Choroid plexus epithelial cell (primary cell): ENCODE measurements around a stretch of chr11.

GRCh38 chr11:8693300-8694189 lies 11.0 kb downstream of the RPL27A start:
- RRBS: no CpG with 5 or more reads among the region's 11 CpGs

DNA sequence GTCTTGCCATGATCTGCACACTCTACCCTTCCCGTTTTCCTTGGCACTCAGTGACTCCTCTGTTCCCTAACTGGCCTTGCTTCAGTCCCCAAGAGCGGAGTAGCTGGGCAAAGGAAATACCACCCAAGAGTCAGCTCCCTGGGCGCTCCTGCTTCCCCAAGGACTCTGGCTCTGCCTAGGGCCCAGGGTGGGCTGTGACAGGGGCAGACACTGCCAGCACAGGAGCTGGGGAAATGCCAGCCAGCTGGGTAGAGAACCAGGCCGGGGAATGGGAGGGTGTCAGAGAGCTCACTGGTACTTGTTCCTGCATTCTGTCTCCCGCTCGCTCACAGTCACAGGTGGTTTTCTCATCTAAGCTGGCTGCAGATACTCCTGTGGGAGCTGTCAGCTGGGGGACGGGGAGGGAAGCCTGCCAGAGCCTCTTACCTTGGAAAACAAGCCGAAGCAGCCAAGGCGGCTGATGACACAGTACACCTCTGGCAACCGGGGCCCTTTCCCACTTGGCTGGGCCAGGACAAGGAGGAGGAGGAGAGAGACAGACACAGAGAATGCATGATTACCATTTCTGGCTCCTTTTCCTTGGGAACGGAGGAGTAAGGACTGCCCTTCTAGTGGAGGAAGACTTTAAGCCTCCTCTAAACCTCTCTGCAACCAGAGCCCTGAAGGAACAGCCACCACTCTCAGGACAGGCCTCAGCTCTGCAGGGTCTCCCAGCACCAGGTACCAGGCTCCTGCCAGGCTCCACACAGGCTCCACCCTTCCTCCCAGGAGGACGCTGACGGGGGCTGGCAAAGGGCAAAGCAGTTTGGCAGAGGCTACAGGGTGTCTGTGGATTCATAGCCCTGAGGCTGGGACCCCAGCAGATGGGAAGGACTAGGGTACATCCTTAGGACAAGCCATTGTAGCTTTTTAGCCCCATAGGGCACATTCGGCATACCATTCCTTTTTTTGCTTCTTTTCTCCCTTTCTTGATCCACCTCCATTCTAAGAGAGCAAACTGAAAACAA lies 25.1 kb downstream of the RPL27A start:
- RRBS: no CpG with 5 or more reads among the region's 14 CpGs

DNA sequence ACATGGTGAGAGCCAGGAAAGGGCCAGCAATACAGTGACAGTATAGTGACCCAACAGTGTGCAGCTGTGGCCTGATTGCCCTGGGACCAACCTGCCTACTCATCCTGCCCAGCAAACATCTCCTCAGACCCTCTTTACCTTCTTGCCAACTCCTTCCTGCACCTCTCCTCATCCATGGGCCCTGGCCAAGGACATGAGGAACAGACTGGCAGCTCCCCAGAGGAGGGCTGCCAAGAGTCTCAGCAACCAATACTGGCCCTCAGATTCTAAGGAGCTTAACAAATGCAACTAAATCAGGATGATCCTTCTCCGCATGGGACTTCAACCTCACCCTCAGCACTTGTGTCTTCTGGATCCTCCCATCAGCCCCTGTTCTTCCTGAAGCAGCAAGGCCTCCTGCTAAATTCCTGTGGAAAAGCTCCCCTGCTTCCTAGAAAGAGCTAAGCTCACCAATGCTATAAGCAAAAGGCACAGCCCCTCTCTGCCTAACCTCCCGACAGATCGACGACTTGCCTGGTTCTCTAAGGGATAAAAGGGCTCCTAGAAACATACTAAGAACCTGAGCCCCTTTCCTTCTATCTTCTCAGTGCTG lies 50.7 kb downstream of the DENND2B start:
- RRBS: no CpG with 5 or more reads among the region's 4 CpGs

- RRBS: no CpG with 5 or more reads among the region's 7 CpGs
Observed at GRCh38 chr11:9051303-9051707, 40.1 kb downstream of the SCUBE2 start.

- RRBS: no CpG with 5 or more reads among the region's 5 CpGs
Observed at GRCh38 chr11:9313593-9313969, 812 bp downstream of the TMEM41B start.

- RRBS: no CpG with 5 or more reads among the region's 7 CpGs
Observed at GRCh38 chr11:9422365-9423272, 38.2 kb downstream of the IPO7 start.

GRCh38 chr11:9576444-9576834 lies 3.0 kb downstream of the WEE1 start:
- RRBS: no CpG with 5 or more reads among the region's 5 CpGs

DNA sequence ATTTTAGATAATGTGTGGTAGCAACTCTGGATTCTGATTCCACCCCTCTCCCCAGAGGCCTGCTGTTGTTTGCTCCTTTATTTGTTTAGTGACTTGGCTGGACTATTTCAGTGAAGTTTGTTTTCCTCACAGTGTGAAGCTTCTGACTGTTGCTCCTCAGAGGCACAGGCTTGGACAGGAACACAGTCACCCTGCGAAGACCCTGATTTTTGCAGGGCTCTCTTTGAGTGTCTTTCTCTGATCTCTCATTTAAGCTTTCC lies 72.5 kb downstream of the SWAP70 start:
- RRBS: no CpG with 5 or more reads among the region's 1 CpG

DNA sequence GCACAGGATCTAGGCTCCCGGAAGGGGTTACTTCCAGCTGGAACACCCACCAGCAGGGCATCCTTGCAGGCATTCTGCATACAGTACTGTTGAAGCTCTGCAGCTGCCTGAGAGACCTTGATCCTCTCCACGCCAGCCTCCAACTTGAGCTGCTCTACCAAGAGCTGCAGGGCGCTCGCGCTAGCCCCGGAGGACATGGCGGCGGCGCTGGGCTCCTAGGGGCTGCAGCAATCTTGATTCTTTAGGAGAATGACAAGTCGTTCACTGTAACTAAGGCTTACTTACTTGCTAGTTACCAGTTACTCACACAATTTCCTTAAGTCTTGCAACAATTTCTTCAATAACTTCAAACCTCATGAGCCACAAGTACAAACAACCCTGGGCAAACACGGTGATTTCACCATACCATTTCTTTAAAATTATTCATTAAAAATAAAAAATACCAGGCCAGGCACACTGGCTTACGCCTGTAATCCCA lies 21.9 kb downstream of the SBF2 start:
- RRBS: no CpG with 5 or more reads among the region's 12 CpGs

- RRBS: no CpG with 5 or more reads among the region's 16 CpGs
Observed at GRCh38 chr11:10288754-10289429, 5.1 kb downstream of the SBF2 start.

GRCh38 chr11:10295146-10296005 lies 1.4 kb upstream of the SBF2 start:
- RRBS: no CpG with 5 or more reads among the region's 9 CpGs

DNA sequence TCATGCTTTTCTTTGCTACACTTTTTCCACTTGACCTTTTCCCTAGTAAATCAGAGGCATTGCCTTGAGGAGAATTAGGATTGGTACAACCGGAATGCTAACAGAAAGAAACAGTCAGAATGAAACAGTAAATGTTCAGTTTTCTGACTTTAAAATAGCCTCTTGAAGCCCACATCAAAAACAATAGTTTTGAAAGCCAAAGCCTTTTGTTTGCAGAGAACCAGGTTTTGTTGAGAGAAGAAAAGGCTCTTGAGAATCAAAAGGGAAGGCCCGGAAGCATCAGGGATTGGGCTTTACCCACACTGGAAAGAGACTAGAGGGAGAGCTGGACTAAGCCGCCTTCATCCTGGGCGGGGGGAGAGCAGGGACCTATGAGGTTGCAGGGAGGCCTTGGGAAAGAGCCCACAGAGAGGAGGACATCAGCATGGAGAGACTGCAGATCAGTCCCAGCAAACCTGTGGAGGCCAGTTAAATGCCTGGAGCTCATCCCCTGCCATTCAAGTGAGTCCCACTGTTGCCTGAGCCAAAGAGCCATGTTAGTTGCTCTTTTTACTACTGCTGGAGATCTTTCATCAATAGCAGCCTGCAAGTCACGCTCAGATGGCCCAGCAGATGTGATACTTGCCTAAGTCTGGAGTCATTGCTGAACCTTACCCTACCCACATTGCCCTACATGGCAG lies 12.5 kb downstream of the ADM start:
- RRBS: no CpG with 5 or more reads among the region's 5 CpGs

- RRBS: no CpG with 5 or more reads among the region's 8 CpGs
Observed at GRCh38 chr11:10385600-10386171, 69.4 kb upstream of the AMPD3 start.

- RRBS: no CpG with 5 or more reads among the region's 7 CpGs
Observed at GRCh38 chr11:10497963-10498370, 42.9 kb downstream of the AMPD3 start.

DNA sequence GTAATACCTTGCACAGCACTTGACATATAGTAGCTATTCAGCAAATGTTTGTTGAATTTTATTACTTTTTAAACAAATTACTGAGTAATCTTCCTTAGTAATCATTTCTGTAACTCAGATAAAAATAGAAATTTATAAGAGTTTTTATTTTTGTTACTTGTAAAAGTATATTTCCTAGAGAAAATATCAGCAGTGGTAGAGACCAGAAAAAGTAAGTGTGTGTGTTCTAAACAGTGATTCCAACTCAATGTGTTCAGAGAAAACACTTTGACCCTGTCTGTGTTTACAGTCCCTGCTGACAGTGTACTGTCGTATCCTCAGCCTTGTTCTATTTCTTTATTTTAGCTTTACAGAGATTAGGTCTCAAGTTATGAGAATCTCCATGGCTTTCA lies 10.3 kb downstream of the LYVE1 start:
- RRBS: no CpG with 5 or more reads among the region's 1 CpG

DNA sequence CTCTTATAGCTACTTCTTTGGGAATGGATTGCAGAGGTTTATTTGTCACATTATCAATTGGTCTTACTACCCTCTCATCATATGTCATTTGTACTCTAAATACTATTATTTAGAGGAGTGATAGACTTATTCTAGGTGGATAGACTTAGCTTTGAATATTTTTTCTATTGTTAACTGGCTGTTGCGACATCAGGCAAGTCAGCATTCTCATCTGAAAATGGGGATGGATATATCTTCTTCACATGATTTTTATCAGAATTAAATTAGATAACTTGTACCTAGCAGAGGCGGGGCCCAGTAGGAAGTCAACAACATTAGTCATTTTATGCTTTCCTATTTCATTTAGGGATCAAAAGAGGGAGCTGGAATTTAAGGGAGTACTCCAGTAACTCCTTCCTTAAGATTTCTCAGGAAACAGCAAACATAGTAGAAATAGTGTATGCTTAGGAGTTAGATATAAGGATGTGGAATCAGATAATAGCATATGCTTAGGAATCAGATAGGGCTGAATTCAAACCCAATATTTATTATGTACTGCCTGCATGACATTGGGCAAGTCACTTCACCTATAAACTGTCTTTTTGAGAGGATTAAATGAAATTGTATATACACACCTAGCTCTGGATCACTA lies 1.8 kb downstream of the LYVE1 start:
- RRBS: no CpG with 5 or more reads among the region's 2 CpGs

DNA sequence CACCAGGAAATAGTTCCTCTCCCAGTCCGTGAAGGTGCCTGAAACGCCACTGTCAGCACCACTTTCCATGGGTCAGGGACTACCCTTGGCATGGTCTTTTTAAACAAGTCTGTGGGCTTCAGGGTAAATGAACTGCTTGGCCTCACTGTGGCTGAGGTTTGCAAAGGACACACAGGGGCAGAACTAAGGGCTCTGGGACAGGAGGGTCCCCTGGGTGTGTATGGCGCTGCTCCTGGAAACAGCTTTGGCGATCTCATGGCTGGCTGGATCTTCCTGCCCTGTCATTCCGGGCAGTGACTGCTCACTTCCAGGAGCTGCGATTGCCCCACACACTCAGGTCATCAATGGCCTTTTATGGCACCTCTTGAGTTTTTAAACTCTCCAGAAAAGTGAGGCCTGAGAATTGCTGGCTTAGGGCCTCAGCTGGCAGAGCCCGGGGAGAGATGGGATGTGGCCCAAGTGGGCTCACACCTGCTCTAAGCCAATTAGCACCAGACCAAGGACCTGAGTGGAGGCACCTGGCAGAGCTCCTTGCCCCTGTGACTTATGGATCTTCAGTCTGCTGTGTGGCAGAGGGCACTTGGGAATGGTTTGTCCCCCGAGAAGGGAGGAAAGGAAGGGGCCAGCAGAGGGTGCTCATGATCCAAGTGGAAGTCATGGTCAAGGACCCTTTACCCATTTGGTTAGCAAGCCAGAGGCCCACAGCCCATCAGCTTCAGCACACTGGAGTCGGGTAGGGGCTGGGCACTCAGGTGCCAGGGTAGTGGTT lies 55.7 kb upstream of the LYVE1 start:
- RRBS: no CpG with 5 or more reads among the region's 9 CpGs

GRCh38 chr11:10667246-10667688 lies 26.3 kb downstream of the IRAG1 start:
- RRBS: no CpG with 5 or more reads among the region's 3 CpGs

DNA sequence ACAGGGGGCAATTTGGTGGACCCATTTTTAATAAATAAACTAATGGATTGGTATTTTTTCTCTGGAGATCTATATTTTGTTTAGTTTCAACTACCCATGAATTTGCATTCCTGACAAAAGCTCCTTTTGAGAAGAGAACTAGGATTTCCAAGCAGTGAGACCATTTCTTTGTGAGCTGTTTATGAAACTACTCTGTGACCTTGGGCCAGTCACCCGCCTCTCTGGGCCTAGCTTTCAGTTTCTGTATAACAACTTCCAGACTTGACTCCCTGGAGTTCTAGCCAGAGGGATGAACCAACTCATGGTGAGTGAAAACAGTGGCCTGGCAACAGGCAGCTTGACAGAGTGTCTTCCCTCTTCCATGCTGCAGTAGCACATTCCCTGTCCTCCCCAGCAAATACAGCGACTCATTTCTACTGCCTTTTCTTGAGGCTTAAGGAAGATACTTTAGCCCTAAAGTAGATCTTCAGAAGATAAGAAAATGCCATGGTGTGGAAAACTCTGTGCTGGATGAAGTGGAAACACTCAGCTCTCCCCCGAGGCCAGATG lies 24.4 kb downstream of the IRAG1 start:
- RRBS: no CpG with 5 or more reads among the region's 3 CpGs

DNA sequence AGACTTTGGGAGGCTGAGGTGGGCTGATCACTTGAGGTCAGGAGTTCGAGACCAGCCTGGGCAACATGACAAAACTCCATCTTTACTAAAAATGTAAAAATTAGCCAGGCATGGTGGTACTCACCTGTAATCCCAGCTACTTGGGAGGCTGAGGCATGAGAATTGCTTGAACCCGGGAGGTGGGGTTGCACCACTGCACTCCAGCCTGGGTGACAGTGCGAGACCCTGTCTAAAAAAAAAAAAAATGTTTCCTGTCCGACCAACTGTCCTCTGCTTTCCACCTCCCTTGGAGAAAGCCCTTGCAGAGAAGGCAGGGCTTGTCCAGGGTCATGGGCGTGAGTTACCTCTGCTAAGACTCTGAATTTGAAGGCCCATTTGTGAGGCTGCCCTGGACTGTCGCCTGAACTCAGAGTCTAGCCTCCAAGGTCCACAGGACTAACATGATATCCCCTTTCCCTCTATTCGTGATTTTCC lies 3.4 kb downstream of the IRAG1 start:
- RRBS: no CpG with 5 or more reads among the region's 7 CpGs